ENCODE measurements around a stretch of chr7.

DNA sequence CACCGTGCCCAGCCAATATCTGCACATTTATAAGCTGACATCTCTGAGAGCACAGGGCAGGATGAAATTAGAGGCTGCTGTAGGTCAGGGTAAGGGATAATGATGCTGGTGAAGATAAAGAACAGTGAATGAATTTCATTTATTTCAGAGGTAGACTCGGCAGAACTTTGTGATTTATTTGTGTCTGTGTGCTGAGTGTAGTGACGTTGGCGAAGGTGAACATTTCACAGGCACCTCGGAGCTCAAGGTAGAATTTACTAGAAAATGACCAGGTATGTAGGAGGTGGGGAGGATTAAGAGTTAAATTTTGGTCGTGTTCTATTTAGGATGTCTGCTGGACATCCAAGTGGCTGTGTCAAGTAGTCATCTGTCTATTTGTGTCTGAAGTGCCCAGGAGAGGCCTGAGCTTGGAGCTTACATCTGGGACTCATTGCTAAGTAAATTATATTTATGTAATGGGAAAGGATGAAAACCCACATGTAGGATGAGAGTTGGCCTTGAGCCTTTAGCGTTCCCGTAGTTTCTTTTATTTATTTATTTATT is 17.9 kb downstream of the DNAJB6 start:
- RRBS: no CpG with 5 or more reads among the region's 8 CpGs

GRCh38 chr7:157388189-157388696 is 51.4 kb downstream of the DNAJB6 start:
- RRBS: no CpG with 5 or more reads among the region's 6 CpGs

- RRBS: 25% methylated on average over 42 of the region's 108 CpGs
Observed at GRCh38 chr7:157690480-157691449, 354.0 kb downstream of the DNAJB6 start.

DNA sequence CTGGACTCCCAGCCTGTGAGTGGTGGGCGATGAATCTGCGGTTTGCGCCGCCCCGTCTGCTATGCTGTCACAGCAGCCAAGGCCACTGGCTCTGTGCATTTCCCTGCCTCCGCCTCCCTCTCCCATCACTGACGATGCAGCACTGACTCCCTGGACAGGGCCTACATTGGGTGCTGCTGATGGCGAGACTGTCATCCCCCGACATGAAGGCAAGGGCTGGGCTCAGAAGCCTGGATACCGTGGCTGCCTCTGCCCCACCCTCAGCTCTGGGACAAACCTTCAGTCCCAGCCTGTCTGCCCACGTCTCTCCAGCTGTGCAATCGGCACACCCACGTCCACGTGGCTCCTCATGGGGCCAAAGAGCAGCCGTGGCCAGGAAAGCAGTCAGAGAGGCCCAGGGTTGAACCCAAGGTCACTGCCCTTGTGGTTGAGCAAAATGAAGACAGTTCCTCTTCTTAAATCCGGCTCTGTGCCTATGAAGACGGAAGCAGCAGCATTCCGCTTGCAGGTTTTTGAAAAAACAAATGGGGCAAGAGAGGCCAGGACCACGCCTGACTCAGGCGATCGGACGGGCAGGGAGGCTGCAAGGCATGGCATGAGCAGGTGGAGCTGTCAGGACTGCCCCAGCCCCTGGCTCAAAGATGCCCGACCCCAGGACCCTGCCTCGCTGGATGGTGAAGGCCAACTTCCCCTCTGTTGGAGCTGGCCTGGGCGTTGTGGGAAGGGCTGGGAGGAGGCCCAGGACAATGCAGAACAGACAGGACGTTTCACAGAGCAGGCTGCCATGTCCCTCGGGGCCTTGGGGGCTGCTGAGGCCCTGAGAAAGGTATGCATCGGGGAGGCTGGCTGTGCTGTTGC is 517.5 kb downstream of the DNAJB6 start:
- RRBS: no CpG with 5 or more reads among the region's 28 CpGs

DNA sequence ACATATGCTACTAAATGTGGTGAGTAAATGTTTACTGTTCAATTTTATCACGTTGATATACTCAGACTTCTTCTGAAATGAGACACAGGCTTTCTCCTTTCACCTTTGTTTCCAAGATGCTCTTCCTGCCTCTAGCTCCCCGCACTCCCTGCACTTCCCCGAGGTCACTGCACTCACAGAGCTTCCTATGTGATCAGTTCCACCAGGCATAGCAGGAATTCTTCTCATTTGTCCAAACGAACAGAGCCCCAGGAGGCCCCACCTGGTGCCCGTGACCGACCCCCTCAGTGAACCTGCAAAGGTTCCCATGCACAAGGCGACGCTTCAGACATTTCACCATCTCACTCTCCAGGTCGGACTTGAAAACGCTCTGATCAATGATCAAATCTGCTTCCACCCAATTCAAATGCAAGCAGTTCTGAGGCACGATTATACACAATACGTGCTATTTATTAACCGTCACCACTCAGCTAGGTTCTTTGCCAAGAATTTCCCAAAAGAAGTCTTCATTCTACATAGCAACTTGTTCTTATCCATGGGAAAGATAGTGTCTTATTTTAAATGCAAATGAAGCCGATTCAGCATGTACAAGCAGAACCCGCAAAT is 578.7 kb downstream of the PTPRN2 start:
- RRBS: no CpG with 5 or more reads among the region's 15 CpGs

DNA sequence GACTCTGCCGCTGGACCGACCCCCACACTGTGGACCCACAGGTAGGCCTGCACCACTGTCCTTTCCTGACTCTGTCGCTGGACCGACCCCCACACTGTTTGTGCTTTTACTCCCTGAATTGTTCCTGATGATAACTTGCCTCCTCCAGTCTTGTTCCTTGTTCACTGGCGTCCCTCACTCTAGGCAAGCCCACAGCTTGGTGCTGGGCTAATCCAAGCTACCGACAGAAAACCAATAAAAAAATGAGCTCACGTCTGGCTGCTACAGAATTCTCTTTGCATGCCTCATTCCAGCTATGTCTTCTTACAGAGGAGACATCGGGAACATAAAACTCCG is 494.3 kb downstream of the PTPRN2 start:
- RRBS: no CpG with 5 or more reads among the region's 9 CpGs

GRCh38 chr7:158257025-158257349 is 330.6 kb downstream of the PTPRN2 start:
- RRBS: 32% methylated on average over 5 of the region's 11 CpGs

DNA sequence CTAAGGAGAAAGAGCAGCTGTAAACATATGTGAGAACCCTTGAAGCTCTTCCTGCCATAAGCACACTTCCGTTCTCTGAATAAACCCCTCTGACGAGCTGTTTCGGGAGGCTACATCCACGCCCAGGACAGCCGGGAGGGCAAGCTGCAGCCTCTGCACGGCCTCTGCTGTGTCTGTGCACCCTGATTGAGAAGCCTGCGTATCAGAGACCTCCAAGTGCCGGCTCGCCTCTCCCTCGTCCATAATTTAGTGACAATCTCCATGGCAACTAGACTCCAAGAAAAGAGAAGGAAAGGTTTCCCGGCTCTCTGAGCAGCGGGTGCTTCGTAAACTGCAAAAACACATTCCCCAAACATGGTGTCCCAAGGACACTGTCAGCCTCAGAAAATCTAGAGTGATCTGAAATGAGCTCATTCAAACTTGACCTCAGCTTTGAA is 114.3 kb downstream of the PTPRN2 start:
- RRBS: 11% methylated on average over 7 of the region's 13 CpGs

DNA sequence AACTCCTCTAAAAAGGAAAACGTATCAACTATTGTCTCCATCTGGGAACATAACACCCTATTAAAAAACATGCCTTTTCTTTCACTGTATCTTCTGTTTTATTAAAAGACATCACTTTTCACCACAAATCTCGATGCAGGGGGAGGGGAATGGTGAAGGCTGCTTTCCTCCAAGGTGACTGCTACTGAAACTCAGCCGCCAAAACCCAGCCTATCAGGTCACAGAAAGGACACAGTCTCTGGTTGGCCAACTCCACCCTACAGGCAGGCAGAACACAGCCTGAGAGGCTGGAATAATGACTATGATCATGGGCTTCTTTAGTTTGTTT is 42.0 kb downstream of the NCAPG2 start:
- RRBS: no CpG with 5 or more reads among the region's 3 CpGs

DNA sequence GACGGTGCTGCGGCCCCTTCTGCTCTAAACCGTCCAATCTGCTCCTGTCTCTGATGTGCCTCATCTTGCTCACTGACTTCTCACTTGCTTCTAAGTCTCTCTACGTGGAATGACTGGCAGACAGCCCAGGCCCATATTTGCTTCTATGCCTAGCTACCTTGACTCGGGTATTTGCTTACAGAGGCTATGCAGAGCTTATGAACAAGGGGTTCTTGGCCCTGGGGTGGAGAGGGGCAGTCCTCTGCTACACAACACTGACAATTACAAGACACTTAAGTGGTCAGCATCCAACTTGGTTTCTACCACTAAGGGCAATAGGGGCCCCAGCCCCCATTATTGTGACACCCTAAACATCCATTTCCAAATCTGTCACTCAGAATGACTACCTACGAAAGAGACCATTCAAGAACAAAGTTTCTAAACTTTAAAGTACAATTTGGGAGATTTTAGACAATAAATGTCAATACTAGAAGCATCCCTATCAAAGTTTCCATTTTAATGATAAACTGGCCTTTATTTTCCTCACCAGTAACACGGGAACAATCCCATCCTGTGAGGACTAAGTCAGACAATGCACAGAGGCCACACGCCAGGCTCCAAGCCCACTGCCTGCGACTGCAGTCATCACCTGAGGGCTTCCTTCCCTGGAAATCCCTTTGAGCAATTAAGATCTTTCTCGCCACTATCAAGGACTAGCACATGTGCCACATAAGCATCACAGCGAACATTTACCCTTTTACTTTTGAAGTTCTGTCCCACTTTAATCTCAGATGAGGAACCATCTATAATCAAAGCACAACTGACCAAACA is 49.4 kb downstream of the ESYT2 start:
- RRBS: no CpG with 5 or more reads among the region's 11 CpGs

GRCh38 chr7:158793997-158794635 is 35.2 kb downstream of the ESYT2 start:
- RRBS: no CpG with 5 or more reads among the region's 8 CpGs

DNA sequence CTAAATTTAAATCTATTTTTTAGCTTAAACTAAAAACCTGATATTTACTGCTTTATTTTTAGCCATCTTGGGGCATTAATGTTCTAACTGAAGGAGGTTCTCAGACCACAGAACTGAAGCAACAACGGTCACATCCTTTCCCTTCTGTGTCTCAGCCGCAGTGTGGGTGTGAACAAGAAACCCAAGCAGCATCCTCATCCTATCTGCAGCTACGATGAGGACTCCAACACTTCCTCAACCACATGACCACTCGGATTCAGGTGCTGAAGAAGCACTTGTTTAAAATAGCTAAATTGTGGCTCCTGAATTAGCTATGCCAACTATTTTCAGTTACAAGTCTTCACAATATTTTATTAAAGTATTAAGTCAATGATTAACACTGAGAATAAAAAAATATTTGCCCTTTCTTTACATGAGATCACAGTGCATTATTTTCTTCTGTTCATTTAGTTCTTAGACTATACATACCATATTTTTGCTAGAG is 5.2 kb downstream of the ESYT2 start:
- RRBS: no CpG with 5 or more reads among the region's 4 CpGs

DNA sequence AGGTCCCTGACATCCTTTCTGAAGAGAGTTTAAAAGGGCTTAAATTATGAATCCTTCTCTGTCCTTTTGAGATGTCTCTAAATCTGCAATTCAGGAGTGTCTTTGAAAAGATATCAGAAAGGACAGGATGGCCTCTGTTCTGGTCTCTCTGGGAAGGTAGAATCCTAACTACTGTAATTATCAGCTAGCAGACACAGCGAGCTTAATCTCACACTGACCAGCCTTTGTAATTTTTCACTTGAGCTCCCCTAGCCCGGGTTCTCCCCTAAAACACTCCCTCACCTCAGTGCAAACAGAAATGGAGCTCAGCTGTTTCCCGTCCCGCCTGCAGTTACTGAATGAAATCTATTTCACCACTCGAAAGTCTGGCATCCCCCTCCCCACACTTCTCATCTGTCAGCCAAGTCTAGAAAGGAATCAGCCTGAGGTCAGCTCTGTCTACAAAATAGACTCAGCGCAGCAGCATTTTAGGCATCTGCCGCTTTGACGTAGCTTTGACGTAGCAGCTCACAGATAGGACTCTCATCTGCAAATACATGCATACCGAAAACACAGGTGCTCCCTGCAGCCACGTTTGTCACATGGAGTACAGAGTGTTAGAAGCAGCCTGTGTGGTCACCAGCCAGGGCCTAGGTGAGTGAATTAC is 4.9 kb downstream of the DYNC2I1 start:
- RRBS: no CpG with 5 or more reads among the region's 11 CpGs

- RRBS: no CpG with 5 or more reads among the region's 10 CpGs
Observed at GRCh38 chr7:158861988-158862554, 5.7 kb downstream of the DYNC2I1 start.

DNA sequence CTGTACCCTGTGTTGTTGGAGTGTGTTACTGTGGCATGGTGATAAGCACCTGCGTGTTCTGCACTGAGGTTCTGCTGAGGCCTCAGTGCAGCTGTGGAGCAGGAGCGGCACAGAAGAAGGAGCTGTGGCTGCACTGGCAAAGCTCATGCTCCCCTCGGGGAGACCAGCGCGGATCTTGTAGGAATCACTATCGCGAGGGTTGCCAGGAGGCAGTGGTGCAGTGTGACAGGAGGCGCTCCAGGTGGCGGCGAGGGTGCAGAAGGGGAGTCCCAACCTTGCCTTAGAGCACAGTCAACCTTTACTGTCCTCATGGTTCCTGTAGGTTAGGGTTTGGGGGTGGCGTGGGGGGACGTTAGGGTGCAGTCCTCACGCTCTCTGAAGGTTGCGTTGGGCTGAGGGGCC is 11.0 kb downstream of the DYNC2I1 start:
- RRBS: no CpG with 5 or more reads among the region's 14 CpGs

- RRBS: no CpG with 5 or more reads among the region's 12 CpGs
Observed at GRCh38 chr7:159062462-159062939, 82.2 kb downstream of the VIPR2 start.

- RRBS: no CpG with 5 or more reads among the region's 12 CpGs
Observed at GRCh38 chr7:159099161-159099853, 45.4 kb downstream of the VIPR2 start.

DNA sequence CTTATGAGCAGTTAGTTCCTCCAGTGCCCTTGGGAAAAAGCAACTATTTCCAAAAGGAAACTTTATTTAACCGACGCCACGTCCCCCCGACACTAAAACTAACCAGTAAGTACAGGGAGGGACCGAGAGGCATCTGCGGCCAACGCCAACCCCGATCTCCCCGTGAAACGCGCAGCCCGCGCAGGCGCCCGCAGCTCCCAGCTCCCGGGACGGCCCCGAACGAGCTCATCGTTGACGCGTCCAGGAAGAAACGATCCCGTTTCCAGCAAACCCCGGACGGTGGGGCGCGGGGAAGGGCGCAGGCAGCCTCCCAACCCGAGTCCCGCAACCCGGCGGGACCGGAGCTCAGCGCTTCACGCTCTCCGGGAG is 488 bp downstream of the VIPR2 start:
- RRBS: 34% methylated on average over 17 of the region's 37 CpGs

Measured in GM06990 (cell line).